OVCAR3 (cell line): ENCODE results near the genes GPHA2 and TMEM262.

- RRBS, result no CpG with 5 or more reads among the region's 13 CpGs
Measured at GRCh38 chr11:64935753-64936394, at the start of gene GPHA2. Gene GPHA2 (minus strand): TSS chr11:64935893.

- RRBS, result no CpG with 5 or more reads among the region's 25 CpGs
Measured at GRCh38 chr11:65013116-65013942, 631 bp upstream of the ARL2 start.

GRCh38 chr11:65069255-65069782 lies 11.0 kb upstream of the NAALADL1 start:
- RRBS, result no CpG with 5 or more reads among the region's 10 CpGs

DNA sequence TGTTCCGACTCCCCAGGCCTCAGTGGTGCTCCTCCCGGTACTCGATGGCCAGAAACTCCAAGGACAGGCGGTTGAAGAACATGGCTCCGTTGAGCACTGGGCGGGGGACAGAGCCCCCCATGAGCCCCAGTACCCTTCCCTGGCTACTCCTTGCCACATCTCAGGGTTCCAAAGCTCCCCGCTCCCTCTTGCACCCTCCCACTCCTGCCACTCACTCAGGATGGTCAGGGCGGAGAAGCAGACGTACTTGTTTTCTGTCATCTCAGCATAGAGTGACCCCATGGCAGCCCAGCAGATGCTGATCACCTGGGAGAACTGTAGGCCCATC lies 510 bp downstream of the TMEM262 start:
- RRBS, result 100% methylated on average over 2 of the region's 9 CpGs

DNA sequence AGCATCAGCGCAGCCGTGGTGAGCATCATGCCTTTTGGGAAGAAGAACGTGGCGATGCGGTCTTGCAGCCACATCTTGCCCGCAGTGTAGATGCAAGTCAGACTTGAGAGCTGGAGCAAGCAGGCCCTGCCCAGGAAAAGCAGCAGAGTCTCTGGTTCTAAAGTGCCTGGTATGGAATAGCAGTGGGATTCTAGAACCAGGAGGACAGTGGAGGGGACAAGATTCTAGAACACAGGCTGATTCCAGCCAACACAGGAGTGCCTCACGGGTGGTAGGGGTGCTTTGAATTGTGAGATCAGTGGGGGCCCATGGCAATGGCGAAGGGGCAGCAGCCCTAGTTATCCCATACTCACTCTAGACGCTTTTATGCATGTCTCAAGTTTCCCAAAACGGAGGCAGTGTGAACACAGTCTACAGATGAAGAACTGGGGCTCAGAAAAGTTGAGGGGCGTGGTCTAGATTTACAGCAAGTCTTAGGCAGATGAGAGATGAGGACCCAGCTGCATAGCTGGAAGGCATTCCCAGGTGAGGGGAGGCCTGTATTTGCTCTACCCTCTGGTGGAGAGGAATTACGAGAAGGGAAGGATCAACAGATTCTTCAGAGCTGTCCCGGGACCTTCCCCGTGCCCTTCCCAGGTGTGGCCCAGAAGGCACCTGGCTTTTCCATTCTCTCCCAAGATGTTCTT lies at the start of gene TMEM262:
Gene TMEM262 (minus strand): TSS at position 153 of the 686 bp plus-strand sequence.
- RRBS, result no CpG with 5 or more reads among the region's 14 CpGs

DNA sequence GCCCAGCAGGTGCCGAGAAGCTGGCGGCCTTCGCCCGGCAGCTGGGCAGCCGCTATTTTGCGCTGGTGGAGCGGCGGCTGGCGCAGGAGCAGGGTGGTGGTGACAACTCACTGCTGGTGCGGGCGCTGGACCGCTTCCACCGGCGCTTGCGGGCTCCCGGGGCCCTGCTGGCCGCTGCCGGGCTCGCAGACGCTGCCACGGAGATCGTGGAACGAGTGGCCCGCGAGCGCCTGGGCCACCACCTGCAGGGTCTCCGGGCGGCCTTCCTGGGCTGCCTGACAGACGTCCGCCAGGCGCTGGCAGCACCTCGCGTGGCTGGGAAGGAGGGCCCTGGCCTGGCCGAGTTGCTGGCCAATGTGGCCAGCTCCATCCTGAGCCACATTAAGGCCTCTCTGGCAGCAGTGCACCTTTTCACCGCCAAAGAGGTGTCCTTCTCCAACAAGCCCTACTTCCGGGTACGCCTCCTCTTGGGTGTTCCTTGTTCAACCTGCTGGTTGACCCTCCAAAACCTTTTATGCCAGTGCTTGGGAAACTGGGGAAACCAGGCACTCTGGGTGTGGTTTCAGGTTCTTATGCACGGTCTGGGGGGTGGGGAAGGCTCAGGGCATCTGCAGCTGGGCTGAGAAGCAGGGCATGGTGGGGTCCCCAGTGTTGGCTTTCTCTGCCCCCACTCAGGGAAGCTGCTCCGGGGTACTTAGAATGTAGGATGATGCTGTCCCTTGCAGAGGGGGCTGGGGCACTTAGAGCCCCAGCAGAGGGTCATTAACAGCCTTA lies 3.0 kb upstream of the TM7SF2 start:
- RRBS, result 99% methylated on average over 20 of the region's 39 CpGs

GRCh38 chr11:65119850-65120533 lies 1.9 kb downstream of the FAU start:
- RRBS, result no CpG with 5 or more reads among the region's 3 CpGs

- RRBS, result 6% methylated on average over 7 of the region's 21 CpGs
Measured at GRCh38 chr11:65133684-65134137, 608 bp downstream of the SYVN1 start.

DNA sequence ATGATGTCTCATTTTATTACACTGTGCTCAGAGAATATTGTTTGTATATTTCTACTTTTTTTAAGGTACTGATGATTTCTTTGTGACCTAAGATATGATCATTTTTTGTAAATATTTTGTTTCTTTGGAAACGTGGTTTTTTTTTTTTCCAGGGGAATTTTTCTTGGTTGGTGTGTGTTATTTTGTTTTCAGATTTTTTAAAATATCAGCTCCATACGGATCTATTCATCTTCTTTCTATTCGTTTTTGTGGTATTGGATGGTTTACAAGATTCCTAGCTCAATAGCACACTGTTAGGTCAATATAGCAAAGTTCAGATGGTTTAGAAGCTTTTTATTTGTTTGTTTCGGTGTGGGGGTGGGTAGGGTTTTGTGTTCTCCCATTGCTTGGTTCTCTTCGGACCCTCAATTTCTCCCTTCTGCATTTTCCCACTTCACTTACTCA lies 4.7 kb upstream of the SPDYC start:
- RRBS, result no CpG with 5 or more reads among the region's 5 CpGs

DNA sequence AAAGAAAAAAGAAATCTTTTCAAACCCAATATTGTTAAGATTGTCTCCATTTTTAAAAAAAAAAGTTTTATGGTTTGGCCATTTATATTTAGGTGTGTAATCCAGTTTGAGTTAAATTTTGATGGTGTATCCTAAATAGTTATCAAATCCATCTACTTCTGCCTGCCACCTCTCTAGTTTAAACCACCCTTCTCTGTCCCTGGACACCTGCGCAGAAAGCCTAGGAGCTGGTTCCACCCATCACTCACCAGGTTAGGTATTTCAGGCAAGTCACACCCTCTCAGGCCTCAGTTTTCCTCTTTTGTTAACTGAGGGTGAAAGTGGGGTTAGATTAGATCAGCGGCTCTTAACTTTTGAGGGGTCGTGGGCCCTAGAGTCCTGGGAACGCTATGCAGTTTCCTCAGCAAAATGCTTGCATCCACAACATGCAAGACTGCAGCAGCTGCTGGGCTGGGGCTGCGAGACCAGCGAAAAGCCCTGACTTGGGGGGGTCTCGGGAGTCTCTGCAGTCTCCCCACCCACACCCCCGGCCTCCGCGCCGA lies 1.3 kb upstream of the CAPN1 start:
- RRBS, result no CpG with 5 or more reads among the region's 11 CpGs

GRCh38 chr11:65295037-65295817 lies 19.4 kb upstream of the CDC42EP2 start:
- RRBS, result no CpG with 5 or more reads among the region's 16 CpGs

GRCh38 chr11:65415482-65416394 lies 29.3 kb downstream of the FRMD8 start:
- RRBS, result no CpG with 5 or more reads among the region's 11 CpGs

DNA sequence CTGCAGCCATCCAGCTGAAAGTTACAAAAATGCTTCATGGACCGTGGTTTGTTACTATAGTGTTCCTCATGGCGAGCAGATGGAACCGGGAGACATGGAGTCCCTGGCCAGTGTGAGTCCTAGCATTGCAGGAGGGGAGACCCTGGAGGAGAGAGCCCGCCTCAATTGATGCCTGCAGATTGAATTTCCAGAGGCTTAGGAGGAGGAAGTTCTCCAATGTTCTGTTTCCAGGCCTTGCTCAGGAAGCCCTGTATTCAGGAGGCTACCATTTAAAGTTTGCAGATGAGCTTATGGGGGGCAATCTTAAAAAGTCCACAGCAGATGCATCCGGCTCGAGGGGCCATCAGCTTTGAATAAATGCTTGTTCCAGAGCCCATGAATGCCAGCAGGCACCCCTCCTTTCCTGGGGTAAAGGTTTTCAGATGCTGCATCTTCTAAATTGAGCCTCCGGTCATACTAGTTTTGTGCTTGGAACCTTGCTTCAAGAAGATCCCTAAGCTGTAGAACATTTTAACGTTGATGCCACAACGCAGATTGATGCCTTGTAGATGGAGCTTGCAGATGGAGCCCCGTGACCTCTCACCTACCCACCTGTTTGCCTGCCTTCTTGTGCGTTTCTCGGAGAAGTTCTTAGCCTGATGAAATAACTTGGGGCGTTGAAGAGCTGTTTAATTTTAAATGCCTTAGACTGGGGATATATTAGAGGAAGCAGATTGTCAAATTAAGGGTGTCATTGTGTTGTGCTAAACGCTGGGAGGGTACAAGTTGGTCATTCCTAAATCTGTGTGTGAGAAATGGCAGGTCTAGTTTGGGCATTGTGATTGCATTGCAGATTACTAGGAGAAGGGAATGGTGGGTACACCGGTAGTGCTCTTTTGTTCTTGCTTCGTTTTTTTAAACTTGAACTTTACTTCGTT lies 37.7 kb downstream of the FRMD8 start:
- RRBS, result 18% methylated on average over 5 of the region's 17 CpGs

- RRBS, result no CpG with 5 or more reads among the region's 9 CpGs
Measured at GRCh38 chr11:65424820-65425508, 38.5 kb downstream of the FRMD8 start.

DNA sequence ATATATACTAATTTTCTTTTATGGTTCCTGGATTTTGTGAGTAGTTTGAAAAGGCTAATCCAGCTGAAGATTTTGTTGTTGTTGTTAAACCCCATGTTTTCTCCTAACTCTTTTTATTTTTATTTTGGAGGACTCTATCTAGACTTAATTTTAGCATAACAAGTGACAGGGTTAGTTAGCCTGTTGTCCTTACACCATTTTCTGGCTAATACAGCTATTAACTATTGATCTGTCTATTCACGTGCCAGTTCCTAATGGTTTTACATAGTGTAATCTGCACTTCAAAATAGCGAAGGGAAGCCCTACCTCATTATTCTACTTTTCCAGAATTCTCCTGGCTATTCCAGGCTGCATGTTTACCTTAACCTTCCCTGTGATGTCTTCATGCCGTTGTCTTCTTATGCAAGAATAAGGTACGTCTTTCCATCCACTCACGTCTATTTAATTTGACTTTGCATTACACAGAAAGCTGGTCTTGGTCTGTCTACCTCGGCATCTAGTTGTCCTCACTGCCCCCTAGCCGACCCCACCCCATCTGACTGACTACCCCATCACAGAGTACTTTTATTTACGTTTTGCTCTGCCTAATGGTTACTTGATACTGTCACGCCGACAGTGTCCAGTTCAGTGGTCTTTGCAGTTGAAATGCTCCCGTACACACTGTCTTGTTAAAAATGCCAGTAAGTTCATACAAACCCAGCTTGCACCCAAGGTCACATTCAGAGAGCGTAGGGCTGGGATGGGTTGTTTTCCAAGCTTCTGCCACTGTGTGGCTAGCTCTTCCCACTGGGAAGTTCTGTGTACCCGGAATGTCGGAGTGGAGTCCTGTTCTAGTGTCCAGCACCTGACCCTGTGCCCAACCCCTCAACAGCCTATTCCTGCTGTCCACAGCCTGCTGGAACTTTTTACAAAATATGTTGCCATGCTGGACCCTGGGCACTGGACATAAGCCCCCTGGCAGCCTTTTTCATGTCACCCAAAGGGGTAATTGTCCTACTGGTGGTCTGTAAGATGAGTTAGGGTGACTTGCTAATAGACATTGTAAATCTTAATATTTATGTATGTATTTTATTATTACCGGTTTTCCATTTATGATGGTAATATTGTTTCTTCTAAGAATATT lies 51.2 kb downstream of the FRMD8 start:
- RRBS, result no CpG with 5 or more reads among the region's 15 CpGs

DNA sequence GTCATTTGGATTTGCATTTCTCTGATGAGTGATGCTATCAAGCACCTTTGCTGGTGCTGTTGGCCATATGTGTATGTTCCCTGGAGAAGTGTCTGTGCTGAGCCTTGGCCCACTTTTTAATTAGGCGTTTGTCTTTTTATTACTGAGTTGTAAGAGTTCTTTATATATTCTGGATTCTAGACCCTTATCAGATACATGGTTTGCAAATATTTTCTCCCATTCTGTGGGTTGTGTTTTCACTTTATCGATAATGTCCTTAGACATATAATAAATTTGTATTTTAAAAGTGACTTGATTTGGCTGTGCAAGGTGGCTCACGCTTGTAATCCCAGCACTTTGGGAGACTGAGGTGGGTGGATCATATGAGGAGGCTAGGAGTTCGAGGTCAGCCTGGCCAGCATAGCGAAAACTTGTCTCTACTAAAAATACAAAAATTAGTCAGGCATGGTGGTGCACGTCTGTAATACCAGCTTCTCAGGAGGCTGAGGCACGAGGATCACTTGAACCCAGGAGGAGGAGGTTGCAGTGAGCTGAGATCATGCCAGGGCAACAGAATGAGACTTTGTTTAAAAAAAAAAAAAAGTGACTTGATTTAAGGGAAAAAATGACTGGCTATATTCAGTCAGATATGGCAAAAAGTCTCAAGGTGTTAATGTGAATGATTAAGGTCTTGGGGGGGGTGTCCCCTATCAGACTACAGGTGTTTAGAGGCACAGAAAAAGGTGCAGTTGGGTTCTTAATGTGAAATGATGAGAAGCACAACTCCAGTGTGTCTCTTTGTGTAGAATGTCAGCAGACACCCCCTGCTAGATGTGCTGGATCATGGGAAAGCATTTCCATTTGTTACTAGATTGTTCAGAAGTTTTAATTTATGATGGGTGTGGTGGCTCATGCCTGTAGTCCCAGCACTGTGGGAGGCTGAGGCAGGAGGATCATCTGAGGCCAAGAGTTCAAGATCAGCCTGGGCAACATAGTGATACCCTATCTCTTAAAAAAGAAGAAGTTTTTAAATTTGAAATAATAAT lies 53.0 kb downstream of the FRMD8 start:
- RRBS, result no CpG with 5 or more reads among the region's 7 CpGs

- RRBS, result no CpG with 5 or more reads among the region's 12 CpGs
Measured at GRCh38 chr11:65442893-65443852, 56.7 kb downstream of the FRMD8 start.

DNA sequence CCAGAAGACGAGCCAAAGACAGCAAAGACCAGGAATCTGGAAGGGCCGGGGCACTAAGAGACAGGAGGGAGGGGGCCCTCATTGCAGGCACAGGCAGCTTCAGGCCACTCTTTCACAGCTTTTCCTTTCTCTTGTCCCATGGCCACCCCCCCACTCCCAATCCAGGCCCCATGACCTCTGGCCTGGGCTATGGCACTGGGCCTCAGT lies 34.7 kb upstream of the SCYL1 start:
- RRBS, result no CpG with 5 or more reads among the region's 2 CpGs

DNA sequence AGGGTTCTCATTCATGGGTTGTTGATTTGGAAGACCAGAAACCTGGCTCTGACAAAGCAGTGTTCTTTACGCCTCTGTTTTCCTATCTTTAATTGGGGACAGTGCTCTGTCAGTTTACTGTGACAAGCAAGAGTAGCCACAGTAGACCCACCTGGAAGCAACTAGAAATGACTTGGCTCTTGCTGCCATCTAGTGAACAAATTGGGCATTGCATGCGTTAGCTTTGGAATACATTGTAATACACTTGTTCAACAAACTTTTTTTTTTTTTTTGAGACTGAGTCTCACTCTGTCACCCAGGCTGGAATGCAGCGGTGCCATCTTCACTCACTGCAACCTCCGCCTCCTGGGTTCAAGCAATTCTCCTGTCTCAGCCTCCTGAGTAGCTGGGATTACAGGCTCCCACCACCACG lies 14.1 kb upstream of the SCYL1 start:
- RRBS, result no CpG with 5 or more reads among the region's 5 CpGs

DNA sequence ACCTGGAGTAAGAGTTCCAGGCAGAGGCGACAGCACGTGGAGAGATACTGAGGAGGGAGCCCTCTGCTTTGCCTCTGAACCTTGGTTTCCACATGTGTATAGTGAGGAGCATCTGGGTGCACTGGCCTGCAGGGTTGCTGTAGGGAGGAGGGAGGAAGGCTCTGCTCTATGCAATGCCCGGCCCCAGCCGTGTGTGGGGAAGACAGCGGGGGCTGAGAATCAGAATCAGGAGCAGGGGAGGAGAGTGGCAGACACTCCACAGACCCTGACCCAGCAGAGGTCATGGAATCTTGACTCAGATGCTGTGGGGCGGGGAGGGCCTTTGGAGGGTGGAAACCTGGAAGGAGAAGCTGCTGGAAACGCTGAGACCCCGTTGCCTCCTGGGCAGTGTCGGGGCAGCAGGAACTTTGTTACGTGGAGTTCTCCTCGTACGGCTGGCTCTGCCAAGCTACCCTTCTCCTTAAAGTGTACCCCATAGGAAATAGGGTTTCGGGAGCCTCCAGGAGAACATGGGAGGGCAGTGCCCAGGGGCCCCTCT lies 4.1 kb downstream of the SCYL1 start:
- RRBS, result no CpG with 5 or more reads among the region's 13 CpGs